Daoy (cell line): ENCODE measurements around the gene HTT.

DNA sequence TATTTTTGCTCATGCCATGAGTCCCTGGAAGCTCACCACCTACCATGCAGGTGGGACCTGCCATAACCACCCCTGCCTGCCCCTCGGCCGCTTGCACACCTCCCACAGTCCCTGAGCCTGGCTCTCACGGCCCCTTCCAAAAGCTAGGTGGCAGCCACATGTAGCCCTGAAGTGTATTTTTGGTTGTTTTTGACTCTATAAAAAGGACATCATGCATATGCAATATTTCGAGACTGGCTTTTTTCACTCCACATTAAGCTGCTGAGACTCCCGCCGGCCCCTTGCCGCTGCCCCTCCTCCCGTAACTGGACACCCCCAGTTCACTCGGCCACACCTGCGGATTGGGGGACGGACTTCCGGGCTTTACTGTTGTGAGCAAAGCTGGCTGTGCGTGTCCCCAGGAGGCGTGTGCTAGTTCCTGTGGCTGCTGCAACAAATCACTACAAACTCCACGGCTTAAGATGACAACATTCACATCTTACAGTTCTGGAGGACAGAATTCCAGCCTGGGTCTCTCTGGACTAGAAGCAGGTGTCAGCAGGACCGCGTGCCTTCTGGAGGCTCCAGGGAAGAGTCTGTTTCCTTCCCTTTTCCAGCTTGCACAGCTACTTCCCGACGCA is 24.9 kb downstream of the ZFYVE28 start:
- RAMPAGE, long total RNA = no peak

- RAMPAGE, long total RNA = no peak
Measured at GRCh38 chr4:2432739-2433637, 14.5 kb upstream of the ZFYVE28 start.

DNA sequence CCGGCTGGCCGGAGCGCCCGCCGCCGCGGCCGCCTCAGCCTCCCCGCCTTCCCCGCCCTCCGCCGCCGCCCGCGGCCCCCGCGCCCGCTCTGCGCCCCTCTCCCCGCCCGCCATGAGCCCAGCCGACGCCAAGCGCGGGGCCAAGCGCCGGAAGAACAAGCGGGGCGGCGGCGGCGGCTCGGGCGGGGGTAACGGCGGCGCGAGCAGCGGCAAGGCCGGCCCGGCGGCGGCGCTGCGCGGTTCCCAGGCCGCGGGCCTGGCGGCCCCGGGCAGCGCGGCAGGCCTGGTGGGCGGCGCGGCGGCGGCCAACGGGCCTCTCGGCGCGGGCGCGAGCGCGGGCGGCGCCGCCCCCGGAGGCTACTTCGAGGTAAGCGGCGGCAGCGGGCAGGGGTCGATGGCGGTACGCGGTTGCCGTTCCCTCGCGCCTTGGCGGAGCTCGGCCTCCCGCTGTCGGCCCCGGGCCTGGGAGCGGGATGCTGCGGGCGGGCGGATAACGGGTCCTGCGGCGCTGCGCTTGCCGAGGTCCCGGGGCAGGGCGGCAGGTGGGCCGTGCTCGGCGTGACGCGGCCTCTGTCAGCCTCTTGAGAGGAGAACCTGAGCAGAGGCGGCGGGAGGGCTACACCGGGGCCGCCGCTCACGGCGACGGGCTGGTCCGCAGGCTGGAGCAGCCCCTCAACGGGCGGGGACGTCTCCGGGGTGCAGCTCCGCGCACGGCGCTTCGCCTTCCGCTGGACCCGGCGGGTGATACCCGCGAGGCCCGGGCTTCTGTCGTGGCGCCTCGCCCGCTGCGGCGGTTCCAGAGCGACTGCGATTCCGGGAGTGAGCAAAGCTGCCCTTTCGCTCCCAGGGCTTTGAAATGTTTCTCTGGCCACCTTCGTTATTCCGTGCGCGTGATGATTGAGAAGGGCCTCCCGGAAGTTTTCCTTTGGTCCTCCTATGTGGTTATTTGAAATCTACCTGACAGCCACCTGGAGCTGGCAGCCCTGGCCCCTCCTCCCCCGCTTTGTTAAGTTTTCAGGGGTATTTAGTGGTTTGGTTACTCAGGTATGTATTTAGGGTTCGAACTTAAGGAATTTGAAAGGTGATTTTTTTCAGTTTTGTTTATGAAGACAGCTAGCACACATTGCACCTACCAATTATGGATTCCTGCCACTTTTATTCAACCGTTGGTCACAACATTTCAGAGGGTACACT is 754 bp downstream of the FAM193A start:
- RAMPAGE, long total RNA = no peak

- RAMPAGE, long total RNA = no peak
Measured at GRCh38 chr4:2793421-2794151, 701 bp downstream of the SH3BP2 start.

GRCh38 chr4:2806167-2806909 is 13.5 kb downstream of the SH3BP2 start:
- RAMPAGE, long total RNA = no peak

DNA sequence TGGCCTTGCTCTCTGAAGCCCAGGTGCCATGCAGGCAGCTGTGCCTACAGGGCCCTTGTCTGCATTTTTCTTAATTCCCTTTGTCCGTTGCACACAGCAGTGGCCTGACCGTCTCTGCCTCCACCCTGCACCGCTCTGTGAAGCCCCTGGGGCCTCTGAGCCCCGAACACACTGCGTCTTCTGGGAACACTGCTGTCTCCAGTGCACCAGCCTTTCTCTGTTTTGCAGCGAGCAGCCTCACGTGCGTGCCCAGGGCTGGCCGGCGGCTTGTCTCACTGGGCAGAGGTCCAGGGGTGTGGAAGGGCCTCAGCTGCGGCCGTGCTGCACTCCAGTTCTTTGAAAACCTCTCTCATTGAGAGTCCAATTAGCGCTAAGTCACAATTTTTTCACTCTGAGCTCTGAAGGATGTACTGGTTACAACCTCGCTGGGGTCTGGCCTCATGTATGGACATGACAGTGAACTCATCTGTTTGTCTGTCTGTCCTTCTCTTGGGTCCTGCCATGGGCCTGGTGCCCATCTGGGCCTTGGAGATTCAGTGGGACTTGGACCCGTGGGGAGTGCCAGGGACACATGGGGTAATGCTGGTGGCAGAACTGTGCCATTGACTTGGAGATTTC is 14.1 kb downstream of the SH3BP2 start:
- RAMPAGE, long total RNA = no peak

DNA sequence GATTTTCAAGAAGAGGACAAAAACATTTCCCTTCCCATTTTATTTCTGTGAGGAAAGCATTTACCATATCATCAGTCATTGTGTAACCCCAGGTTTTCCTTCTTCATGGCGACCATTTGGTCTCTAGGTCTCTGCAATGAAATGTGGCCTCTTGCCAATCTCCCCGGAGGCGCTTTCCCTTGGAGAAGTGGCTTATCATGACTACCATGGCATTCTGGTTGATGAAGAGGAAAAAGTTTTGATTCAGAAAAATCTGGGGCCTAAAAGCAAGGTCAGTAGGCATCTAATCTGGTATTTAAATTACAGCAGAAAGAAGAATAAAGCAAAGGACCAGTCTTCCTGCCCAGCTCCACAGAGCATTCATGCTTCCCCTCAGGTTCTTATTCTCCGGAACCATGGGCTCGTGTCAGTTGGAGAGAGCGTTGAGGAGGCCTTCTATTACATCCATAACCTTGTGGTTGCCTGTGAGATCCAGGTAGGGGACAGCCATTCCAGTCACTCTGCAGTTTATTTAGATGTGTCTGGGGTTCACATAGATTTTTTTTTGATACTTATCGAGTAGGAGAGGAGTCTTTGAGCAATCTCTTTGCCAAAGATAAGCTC is 36.5 kb downstream of the MFSD10 start:
- RAMPAGE, long total RNA = no peak

DNA sequence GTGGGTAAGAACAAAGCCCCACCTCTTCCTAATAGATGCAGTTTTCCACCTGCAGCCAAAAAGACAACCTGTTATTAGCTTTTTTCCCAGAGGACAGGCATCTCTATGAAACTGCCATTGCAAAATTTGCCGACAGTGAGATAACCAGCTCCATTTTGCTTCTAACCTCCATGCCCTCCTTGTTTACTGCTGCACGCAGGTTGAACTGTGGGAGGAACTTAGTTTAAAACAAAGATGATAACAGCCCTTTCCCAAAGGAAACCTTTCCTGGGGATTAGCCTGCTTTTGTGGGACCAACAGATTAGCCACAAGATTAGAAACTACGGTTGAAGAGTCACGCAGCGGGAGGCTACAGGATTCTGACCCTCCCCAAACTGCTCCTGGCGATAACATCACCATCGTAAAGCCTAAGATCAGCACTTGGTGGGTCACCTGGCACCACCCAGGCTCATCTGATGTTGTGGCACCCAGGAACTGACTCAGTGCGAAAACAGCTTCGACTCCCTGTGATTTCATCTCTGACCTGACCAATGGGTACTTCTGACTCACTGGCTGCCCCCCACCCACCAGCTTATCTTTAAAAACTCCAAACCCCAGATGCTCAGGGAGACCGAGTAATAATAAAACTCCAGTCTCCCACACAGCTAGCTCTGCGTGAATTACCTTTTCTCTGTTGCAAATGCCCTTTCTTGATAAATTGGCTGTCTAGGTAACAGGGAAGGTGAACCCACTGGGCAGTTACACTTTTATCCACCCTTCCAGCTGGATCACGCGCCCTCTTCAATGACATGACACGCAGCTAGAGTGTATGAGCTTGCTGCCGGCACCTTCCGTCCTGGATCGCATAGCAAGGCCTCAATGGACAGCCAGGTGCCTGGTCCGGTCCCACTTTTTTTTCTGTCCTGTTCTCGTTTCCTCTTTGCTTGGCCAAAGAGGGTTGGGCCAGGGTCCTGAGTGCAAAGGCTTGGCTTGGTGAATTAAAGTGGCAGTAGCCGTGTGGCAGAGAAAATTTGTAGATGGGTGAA is 1.4 kb upstream of the MFSD10 start:
- RAMPAGE, long total RNA = no peak

DNA sequence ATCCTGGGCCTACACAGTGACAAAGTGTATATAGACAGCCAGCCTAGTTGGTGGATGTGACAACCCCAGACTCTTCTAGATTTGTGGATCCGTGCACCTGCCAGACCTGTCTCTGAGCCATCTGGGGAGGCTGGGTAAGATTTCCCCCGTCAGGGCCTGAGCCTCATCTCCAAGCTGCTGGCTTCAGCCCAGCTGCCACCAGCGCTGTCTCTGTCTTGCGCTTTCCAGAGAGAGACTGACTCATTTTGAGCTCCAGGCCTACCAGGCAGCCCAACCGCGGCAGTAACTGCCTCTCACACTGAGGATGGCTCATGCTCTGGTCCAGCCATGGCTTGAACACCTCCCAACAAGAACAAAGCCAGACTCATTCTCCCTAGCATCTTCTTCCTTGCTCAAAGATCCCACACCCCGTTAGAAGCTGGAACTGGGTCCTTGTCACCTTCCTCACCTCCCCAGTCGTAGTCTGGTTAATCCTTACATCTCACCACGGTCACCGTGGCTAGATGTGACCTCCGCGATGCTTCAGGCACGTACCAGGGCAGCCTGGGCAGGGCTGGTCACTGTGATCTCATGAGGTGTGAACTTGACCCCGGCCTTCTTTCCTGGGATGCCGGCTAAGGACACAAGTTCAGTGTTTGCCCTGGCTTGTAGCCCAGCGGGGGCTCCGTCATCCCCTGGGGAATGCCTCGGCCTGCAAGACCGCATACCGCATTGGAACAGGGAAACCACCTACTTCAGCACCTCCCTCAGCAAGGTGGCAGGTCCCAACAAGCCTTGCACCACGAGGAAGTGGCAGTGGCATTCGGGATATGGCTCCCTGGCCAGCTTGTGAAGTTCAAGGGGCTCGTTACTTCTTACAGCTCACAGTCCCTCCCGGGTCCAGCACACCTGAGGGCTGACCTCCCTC is 2.4 kb upstream of the MFSD10 start:
- RAMPAGE, long total RNA = no peak

- RAMPAGE, long total RNA = no peak
Measured at GRCh38 chr4:2956627-2957010, 6.6 kb downstream of the NOP14 start.

DNA sequence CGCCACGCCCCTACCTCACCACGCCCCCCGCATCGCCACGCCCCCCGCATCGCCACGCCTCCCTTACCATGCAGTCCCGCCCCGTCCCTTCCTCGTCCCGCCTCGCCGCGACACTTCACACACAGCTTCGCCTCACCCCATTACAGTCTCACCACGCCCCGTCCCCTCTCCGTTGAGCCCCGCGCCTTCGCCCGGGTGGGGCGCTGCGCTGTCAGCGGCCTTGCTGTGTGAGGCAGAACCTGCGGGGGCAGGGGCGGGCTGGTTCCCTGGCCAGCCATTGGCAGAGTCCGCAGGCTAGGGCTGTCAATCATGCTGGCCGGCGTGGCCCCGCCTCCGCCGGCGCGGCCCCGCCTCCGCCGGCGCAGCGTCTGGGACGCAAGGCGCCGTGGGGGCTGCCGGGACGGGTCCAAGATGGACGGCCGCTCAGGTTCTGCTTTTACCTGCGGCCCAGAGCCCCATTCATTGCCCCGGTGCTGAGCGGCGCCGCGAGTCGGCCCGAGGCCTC is at the start of gene HTT:
Gene HTT, plus strand, starts transcription at position 392 of the 505 bp plus-strand sequence.
- RAMPAGE, long total RNA = no peak

- RAMPAGE, long total RNA = no peak
Measured at GRCh38 chr4:3099186-3099649, 24.7 kb downstream of the HTT start.

DNA sequence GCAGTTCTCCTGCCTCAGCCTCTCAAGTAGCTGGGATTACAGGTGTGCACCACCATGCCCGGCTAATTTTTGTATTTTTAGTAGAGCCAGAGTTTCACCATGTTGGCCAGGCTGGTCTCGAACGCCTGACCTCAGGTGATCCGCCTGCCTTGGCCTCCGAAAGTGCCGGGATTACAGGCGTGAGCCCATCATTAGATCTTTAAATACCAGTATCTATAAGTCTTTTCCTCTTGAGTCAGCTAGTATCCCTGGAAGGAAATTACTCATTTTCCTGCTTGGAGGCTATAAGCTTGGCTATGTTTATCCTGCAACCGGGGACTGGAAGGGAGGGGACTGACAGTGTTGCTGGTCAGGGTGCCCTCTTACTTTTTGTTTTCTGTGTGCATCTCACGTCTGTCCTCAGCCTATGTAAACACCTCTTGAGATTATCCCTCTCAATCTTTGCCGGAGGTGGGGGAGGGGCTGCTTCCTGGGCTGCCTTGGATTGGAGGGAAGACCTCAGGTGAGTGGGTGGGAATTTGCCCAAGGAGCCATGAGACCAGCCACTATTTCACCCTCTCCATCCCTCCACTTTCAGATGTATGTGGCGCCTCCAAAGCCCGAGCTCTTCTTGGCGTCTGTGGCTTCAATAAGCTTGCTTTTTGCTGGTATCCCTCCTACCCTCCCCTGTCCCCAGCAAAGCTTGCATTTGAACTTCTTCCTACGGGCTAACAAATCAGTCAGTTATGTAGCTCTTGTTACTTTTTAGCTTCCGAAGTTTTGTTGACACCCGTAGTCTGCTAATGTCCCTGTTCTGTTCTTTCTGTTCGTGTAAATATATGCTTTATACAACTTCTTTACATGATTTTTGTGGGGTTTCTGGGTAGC is 37.0 kb downstream of the HTT start:
- RAMPAGE, long total RNA = no peak

DNA sequence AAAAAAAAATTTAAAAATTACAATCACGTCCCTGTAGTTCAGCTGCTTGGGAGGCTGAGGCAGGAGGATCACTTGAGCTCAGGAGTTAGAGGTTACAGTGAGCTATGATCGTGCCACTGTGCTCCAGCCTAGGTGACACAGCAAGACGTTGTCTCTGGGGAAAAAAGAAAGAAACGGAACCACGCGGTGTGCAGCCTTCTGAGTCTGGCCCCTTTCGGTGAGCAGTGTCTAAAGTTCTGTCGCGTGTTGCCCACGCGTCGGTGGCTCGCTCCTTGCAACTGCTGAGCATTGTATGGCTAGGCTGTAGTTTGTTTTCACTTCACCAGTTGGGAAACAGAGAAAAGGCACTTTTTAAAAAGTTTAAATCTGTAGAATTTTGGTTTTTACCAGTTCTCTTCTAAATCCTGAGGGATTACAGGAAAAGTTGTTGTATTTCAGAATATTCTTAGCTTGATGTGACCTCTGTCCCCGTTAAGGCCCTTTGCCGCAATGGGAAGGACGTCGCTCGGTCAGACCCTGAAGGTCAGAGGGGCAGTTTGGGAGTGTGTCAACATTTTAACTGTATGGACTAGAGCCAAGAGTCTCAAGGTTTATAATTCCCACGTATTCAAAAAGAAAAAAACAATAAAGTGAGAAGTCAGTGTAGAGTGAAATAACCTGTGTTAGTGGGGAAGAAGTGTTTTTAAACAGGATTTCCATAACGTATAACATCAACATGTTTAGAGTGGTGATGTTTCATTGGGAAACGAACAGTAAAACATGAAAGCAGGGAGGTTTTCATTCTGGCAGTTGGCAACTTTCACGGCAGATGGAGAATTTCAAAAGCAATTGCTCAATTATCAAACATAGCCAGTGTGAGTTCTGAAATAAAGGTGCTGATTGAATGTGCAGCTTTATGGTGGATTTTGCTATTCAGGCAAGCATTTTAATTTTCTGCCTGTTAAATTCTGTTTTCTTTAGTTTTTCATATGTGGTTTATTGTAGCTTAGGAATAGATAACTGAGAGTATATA is 45.8 kb upstream of the MSANTD1 start:
- RAMPAGE, long total RNA = no peak

DNA sequence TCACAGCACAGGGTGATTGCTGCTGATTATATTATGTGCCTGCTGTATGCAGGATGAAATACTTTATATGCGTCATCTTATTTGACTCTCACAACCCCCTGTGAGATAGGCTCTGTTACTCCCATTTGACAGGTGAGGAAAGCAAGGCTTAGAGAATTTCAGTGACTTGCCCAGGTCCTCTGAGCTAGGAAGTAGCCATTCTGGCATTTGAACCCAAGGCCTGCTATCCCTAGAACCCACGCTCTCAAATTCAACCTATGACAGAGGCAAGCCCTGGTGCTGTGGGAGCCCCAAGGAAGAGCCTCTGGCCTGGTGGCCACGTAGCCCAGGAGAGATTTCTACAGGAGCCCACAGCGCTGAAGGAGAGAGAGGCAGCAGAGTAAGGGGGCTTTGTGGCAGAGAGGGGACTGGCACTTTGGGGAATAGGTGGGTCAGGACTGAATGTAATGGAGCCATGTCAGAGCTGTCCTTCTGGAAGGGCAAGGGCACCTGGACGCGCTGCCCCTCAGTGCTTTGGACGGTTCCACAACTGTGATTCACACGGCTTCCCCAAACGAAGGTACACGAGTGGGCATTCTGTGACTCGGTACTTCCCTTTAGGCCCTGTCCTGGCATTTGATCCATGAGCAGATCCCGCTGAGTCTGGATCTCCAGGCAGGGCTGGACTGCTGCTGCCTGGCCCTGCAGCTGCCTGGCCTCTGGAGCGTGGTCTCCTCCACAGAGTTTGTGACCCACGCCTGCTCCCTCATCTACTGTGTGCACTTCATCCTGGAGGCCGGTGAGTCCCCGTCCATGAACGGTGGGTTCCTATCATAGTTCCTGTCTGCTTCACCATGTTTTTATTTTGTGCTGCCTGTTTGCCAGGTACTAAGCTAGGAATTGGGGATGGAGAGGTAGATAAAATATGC is 35.3 kb upstream of the MSANTD1 start:
- RAMPAGE, long total RNA = no peak

GRCh38 chr4:3243310-3243912 is 5.5 kb upstream of the MSANTD1 start:
- RAMPAGE, long total RNA = no peak

DNA sequence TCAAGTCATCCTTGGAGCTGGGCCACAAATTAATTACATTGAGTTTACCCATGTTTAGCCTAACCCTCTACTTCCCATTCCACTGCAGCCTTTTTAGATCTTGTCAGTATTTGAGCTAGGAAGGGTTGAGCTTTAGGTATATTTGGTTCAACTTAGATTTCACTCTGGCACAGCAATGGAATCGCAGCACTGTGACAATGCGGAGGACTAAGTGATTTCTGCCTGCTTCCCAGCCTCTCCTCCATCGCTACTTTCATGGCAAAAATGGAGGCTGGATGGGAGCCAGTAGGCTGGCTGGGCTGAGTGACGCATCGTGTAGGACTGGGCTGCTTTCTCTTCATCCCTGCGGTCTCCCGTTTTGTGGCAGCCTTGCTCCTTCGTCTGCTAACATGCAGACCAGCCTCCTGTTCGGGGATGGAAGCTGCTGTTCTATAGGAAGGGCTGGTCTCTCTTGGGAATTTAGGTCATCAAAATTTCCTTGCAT is 15.9 kb upstream of the RGS12 start:
- RAMPAGE, long total RNA = no peak

DNA sequence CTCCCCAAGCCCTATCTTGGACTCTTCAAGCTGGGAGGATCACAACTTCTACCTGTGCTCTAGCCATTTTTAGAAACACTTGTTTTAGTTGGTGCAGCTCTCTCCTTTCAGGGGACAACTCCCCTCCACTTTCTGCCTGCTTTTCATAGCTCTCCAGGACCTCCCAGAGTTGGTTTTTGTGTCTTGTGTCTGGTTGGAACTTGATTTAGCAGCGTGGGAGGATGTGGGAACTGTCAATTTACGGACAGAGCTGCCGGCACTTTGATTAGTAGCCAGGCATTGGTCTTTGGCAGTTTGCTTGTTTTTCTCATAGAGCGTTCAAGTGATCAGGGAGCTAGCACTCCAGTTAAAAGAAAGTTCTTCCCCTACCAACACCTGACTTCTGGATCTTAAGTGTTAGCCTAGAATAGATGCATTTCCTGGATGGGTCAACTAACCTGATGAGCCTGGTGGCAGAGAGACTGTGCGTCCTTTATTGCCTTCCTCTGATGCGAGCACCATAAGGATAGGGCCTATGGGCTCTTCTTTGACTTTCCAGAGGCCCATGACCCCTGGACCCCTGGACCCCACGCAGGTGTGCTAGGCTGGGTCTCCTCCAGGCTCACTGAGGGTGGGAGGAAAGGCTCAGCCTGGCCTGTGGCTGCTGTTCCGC is 6.6 kb downstream of the RGS12 start:
- RAMPAGE, long total RNA = no peak

DNA sequence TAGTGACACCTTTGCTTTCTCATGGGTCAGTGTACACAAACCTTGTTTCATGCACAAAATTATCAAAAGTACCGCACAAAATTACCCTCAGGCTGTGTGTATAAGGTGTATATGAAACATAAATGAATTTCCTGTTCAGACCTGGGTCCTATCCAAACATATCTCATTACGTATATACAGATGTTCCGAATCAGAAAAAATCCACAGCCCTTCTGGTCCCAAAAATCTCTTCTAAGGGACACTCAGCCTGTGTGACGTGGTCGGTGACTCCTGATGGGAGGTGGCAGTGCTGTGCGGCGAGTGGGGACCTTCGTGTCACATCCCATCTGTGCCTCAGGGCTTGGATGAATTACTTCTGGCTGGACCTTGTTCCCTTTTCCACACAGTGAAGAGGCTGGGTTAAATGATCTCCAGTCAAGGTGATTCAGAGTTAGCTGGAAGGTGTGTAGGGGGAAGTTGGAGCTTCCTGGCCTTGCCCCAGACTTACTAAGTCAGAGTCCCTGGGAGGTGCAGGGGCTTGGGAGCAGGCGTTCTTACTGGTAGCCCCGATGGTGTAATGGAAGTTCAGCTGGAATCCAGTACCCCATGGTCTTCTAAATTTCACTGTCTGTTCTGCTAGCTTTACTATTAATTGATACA is 18.9 kb downstream of the RGS12 start:
- RAMPAGE, long total RNA = no peak

DNA sequence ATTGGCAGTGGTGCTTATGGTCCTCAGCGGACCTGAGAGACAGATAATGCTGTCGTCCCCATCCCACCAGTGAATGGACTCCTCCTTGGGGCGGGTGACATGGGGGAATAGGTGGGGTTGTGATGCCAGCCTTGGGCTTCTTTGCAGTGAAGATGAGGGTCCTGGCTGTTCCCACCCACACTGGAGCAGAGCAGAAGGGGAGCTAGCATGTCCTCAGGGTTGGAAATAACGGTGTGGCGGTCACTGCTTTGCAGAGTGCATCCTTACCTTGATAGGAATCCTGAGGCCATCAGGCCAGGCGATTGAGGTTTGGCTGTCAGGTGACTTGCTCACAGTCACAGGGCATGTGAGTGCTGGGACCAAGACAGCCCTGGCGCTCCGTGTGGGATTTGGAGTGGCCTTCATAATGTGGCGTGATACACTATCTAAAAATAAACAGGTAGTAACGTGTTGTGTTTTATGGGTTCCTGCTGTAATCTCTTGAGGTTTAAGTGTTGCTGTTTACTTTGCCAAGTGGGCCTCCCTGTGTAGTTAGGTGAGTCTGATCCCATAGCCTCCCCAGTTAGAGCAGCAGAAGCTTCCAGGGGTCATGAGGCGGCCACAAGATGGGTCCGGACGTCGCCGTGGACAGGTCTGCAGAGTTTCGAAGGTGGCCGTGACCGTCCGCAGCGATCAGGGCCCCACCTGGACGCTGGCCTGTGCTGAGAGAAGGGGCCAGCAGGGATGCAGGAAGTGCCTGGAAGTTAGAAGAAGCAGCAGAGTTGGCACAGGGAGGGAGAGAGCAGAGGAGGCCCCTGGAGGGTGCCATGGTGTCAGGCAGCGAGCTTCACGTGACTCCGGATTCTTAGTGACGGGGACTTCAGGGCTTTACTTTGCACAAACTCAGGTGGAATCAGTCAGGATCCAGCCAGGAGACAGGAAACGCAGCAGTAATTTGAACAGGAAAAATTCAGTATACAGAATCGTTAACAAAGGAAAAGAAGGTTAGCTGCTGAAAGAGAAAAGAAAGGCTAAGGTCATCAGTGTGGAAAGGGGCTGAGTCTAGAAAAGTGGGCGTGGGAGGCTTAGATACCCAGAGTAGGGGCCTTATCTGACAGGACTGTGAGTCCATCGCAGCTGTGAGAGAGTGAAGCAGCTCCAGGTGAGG is 27.7 kb downstream of the RGS12 start:
- RAMPAGE, long total RNA = no peak